ENCODE measurements around the gene SEC11A.

GRCh38 chr15:84569443-84569790 is 31.4 kb upstream of the ZSCAN2 start:
- PRO-cap: no peak
- RAMPAGE, long total RNA, 5 experiments: start-site peak on the minus strand in 2 of 5 experiments, at chr15:84569515-84569590 at its widest, 18 to 60 reads per replicate
- RRBS: no CpG with 5 or more reads among the region's 10 CpGs

DNA sequence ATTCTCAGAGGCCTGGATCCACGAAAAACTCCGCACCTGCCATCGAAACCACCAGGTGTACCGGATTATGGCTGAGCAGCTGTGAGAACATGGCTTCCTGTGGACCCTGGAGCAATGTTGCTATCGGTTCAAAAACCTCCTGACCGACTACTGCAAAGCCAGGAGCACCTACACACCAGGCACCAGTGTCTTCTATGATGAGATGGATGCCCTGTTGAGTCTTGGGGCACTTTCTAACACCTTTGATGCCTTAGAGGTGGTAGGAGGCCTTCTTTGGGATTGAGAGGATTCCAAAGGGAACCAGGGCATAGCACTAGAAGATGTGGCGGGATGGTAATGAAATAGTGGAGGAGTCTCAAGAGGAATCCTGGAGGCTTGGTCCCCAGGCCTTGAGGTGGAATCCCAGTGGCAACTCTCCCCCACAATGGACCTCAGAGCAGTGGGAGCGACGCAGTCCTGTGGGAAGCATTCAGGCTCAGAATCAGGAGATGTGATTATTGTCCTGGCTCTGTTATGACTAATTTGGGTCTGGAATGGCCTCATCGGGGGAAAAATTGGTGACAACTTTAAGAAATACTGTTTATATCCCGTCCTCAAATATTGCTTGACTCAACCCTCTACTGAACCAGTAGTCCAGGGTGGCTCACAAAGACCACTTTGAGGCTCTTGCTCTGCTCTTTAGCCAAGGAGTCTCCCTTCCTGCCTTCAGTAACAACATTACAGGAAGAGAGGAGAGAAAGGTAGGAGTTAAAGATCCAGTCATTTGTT is 14.1 kb downstream of the WDR73 start:
- PRO-cap: no peak
- RAMPAGE, long total RNA, 5 experiments: start-site peak on the plus strand in 2 of 5 experiments, centred at positions 232 to 288 of the sequence, 5 to 19 reads per replicate
- RRBS: no CpG with 5 or more reads among the region's 11 CpGs

DNA sequence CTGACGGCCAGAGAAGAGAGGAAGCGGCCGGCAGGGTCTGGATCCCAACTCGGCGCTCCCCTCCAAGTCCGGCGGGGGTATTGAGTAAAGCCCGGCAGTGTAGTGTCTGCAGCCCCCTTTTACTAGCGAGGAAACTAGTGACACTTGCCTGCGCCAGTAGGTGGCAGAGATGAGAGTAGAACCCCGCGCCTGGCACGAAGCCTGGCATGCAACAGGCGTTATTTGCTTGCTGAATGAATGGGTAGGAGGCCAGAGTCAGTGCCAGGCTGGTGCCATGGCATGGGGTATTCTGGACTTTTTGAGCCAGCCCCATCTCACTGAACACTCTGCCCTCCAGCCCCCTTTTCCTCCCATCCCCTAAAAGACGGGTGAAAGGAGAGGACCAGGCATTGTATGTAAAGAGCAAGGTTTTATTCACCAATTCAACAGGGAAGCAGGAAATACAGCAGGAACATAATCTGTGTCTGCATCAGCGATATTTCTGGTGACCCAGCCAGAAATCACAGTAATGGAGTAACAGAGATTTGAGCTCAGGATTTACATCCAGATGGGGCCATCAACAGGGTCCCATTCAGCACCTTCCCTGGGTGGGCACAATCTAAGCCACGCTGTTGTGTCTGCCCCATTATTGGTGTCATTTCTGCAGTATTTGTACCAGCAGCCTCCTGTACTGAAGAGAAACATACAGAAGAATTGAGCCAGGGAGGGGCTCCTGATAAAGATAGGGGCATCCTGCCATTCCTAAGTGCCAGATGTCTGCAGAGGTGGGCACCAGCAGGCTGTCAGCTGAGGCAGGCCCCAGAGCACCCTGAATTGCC is 866 bp upstream of the WDR73 start:
- PRO-cap: no peak
- RAMPAGE, long total RNA, 5 experiments: no peak in any of the 5 experiments
- RRBS: no CpG with 5 or more reads among the region's 17 CpGs

- PRO-cap: no peak
- RAMPAGE, long total RNA, 5 experiments: no peak in any of the 5 experiments
- RRBS: no CpG with 5 or more reads among the region's 1 CpG
Measured at GRCh38 chr15:84660166-84660718, 2.2 kb upstream of the NMB start.

GRCh38 chr15:84716005-84716883 is at the start of gene SEC11A:
SEC11A (minus strand) TSS chr15:84716139.
- PRO-cap: bidirectional peak, plus-strand start at chr15:84716210, minus-strand start at chr15:84716136; bidirectional peak, plus-strand start at chr15:84716544, minus-strand start at chr15:84716408
- RAMPAGE, long total RNA, 5 experiments: start-site peak on the minus strand in 5 of 5 experiments, at chr15:84716063-84716458 at its widest, 16 to 875 reads per replicate
- RRBS: 1% methylated on average over 8 of the region's 68 CpGs

GRCh38 chr15:84735694-84736139 is 12.7 kb upstream of the ZNF592 start:
- PRO-cap: unidirectional peak, minus-strand start at chr15:84735758
- RAMPAGE, long total RNA, 5 experiments: no peak in any of the 5 experiments
- RRBS: no CpG with 5 or more reads among the region's 8 CpGs

DNA sequence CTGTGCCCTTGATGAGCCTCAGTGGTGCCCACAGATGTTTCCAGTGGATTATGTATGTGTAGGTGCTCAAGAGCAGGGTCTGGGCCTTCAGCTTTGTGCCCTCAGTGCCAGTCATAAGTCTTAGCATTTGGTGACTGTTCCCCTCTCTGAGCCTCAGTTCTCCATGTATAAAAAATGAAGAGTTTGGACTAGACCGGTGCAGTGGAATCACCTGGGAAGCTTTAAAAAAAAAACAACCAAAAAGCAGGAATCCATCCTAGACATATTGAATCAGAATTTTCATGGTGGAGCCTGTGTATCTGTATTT is 22.0 kb downstream of the ZNF592 start:
- PRO-cap: no peak
- RAMPAGE, long total RNA, 5 experiments: no peak in any of the 5 experiments
- RRBS: no CpG with 5 or more reads among the region's 1 CpG

GRCh38 chr15:84799339-84800195 is 17.6 kb upstream of the ALPK3 start:
- PRO-cap: no peak
- RAMPAGE, long total RNA, 5 experiments: no peak in any of the 5 experiments
- RRBS: no CpG with 5 or more reads among the region's 13 CpGs

- PRO-cap: unidirectional peak, plus-strand start at chr15:84835307
- RAMPAGE, long total RNA, 5 experiments: no peak in any of the 5 experiments
- RRBS: no CpG with 5 or more reads among the region's 6 CpGs
Measured at GRCh38 chr15:84834804-84835429, 17.8 kb downstream of the ALPK3 start.

GRCh38 chr15:85413455-85414011 is 33.1 kb downstream of the AKAP13 start:
- PRO-cap: unidirectional peak, plus-strand start at chr15:85413682
- RAMPAGE, long total RNA, 5 experiments: no peak in any of the 5 experiments
- RRBS: no CpG with 5 or more reads among the region's 6 CpGs

DNA sequence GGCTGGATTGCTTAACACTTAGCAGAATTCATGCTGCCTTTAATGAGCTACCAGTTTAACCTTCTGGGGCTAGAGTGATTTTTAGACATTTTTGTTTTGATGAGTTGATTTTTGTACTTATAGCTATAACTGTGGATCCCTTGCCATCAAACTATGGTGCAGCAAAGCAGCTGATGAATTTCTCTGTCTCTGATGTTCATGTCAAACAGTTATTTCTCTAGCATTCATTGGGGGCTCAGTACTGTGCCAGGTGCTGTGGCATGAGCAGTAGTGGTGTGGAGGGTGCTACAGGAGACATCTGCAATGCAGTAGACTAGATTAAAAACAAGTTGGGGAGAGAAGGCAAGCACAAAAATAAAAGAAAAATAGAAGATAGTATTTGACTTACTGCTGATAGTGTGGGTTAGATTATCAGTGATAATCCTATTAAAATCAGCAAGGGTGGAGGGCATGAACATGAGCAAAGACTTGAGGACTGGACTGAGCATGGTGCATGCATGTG is 95.3 kb downstream of the AKAP13 start:
- PRO-cap: no peak
- RAMPAGE, long total RNA, 5 experiments: no peak in any of the 5 experiments

- PRO-cap: no peak
- RAMPAGE, long total RNA, 5 experiments: no peak in any of the 5 experiments
- RRBS: no CpG with 5 or more reads among the region's 9 CpGs
Measured at GRCh38 chr15:85619907-85620655, 174.6 kb downstream of the KLHL25 start.

DNA sequence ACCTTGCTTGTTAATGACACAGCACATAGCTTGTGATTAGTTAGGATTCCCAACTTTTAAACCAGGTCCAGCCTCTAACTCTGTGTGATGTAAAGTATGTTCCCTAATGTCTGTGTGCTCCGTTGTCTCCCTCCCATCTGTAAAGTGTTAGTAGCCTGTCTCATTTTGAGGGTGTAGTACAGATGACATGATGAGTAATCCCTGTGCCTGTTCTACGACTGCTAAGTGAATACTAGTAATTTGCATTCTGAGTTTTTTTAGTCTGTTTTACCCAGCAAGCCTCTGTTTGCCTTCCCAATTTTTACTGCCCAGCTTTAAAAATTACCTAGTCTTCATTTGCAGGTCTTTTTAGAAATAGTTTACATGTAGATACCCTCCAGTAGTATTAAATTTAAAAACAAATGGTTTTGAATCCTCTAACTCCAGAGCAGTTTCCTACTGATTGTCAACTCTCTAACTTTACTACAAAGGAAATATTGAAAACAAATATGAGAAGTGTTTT is 154.6 kb downstream of the KLHL25 start:
- PRO-cap: no peak
- RAMPAGE, long total RNA, 5 experiments: no peak in any of the 5 experiments
- RRBS: no CpG with 5 or more reads among the region's 2 CpGs

GRCh38 chr15:85642110-85643342 is 152.2 kb downstream of the KLHL25 start:
- PRO-cap: unidirectional peak, minus-strand start at chr15:85642776
- RAMPAGE, long total RNA, 5 experiments: no peak in any of the 5 experiments
- RRBS: no CpG with 5 or more reads among the region's 11 CpGs

DNA sequence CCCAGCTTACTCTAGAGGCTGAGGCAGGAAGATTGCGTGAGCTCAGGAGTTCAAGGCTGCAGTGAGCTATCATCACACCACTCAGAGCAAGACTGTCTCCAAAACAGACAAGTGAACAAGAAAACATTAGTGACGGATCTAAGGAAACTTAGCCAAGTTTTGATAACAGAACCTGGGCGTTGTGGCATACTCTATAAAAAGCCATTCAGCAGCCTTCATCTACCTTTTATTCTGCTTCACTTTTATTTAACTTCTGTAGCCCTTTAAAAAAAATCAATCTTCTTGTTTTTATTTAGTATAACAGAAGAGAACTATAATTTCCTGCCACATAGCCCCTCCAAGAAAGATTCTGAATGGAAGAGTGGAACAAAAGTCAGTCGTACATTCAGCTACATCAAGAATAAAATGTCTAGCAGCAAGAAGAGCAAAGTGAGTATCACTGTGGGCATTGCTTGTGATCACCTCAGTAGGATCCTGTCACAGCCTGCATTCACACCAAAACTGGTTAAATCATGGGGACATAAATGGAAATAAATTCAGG is 110.2 kb downstream of the KLHL25 start:
- PRO-cap: no peak
- RAMPAGE, long total RNA, 5 experiments: start-site peak on the plus strand in 1 of 5 experiments, centred at position 299 of the sequence, 23 reads per replicate
- RRBS: no CpG with 5 or more reads among the region's 4 CpGs

DNA sequence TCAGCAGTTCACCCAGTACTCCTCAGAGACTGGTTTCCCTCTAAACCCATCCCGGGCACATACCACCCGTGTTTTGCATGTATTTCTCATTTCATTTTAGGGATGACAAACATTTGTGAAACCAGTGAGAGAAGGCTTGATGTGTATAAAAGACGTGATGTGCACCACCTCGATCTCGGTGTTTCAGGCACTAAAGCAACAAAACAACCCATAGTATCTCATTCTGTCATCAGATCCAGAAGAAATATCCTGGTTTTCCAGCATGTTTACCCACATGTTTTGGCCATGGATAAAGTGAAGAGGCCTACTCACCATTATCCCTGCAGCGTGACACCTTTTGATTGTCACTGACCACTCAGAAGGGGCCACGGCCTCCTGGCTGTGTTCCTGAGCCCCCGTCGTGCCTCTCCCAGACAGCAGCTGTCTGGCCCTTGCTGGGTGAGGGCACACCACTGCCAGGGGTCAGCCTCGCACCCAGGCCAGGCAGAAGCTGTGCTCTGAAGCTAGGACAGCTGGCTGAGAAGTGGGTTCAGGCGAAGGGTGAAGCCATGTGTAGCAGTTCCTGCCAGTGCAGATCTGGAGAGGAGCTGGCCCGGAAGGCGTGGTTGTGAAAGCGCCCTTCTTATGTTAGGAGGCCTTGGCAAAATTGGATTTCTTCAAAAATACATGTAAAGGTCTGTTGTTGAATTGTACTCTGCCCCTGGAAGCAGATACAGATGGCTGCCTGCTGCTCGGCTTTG is 49.3 kb downstream of the KLHL25 start:
- PRO-cap: no peak
- RAMPAGE, long total RNA, 5 experiments: no peak in any of the 5 experiments
- RRBS: 89% methylated on average over 1 of the region's 15 CpGs

GRCh38 chr15:85772501-85773297 is 22.0 kb downstream of the KLHL25 start:
- PRO-cap: no peak
- RAMPAGE, long total RNA, 5 experiments: no peak in any of the 5 experiments
- RRBS: no CpG with 5 or more reads among the region's 13 CpGs

GRCh38 chr15:85786388-85787274 is 8.1 kb downstream of the KLHL25 start:
- PRO-cap: no peak
- RAMPAGE, long total RNA, 5 experiments: no peak in any of the 5 experiments
- RRBS: no CpG with 5 or more reads among the region's 9 CpGs

DNA sequence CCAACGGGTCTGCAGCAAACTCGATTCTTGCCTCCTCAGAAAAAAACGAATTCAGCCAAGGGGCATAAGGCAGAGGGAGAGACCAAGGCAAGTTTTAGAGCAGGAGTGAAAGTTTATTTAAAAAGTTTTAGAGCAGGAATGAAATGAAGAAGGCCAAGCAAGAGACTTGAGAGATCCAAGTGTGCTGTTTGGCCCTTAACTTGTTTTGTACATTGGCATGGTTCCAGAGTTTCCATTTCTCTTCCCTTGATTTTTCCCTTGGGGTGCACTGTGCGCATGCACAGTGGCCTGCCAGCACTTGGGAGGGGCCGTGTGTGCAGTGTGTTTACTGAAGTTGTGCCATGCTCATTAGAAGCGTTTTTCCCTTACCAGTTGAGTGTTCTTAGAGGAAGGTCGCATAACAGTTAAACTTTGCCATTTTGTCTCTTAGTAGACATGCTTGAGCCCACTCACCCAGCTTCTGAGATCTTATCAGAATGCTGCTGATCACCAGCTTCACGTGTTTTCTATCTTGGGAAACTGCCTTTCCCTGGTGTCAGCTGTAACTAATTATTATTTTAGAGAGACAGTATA is 512.7 kb downstream of the AGBL1 start:
- PRO-cap: no peak
- RAMPAGE, long total RNA, 5 experiments: no peak in any of the 5 experiments
- RRBS: no CpG with 5 or more reads among the region's 8 CpGs

- PRO-cap: no peak
- RAMPAGE, long total RNA, 5 experiments: no peak in any of the 5 experiments
- RRBS: 92% methylated on average over 2 of the region's 7 CpGs
Measured at GRCh38 chr15:86630927-86631352, 551.3 kb downstream of the AGBL1 start.